ENCODE measurements around the genes C1orf74 and IRF6.

- RAMPAGE, long total RNA: no peak
- RRBS: 5% methylated on average over 42 of the region's 98 CpGs
Observed at GRCh38 chr1:207958807-207960207, 48.4 kb upstream of the CD34 start.

- RAMPAGE, long total RNA: no peak
- RRBS: no CpG with 5 or more reads among the region's 6 CpGs
Observed at GRCh38 chr1:208150620-208151150, 93.5 kb downstream of the PLXNA2 start.

- RAMPAGE, long total RNA: no peak
- RRBS: no CpG with 5 or more reads among the region's 5 CpGs
Observed at GRCh38 chr1:208201164-208201727, 42.9 kb downstream of the PLXNA2 start.

- RAMPAGE, long total RNA: no peak
- RRBS: no CpG with 5 or more reads among the region's 6 CpGs
Observed at GRCh38 chr1:208204091-208204920, 39.9 kb downstream of the PLXNA2 start.

DNA sequence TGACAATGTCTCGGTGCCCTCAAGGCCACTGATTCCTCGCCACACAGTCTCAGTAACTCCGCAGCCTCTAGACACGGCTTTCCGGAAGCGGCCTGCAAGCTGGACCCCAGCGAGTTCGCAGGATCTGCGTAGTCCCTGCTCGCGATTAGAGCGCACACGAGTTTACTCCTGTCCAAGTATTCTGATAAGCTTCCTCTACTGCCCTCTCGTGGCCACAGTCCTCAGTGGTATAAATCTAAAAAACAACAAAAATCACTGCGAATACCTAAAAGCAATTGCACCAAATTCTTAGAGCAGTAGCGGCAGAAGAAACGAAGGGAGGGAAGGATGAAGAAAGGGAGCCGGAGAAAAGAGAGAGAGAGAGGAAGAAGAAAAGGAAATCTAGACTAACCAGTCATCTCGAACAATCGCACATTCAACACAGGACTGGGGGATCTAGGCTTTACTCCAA lies 1.1 kb upstream of the PLXNA2 start:
- RAMPAGE, long total RNA: no peak
- RRBS: no CpG with 5 or more reads among the region's 20 CpGs

DNA sequence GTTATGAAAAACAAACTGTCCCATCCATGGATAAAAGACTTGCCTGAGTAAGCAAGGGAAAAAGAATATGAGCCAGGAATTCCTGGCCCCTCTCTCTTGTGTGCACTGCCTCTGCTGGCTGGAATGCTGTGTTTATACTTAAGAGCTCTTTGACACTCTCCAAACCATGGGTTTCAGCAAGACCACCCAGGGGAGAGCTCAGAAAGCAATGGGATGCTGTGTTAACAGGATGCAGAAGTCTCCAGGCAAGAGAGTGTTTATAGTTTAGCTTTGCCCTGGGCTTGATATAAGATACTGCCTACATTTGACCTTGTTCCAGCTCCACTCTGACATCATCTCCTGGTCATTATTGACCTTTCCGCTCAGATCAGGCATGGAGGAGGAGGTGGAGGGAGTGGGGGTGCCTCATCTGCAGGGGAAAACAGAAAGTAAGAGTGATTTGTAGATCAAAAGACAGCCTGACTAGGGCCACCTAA lies 232.2 kb upstream of the PLXNA2 start:
- RAMPAGE, long total RNA: no peak
- RRBS: no CpG with 5 or more reads among the region's 1 CpG

DNA sequence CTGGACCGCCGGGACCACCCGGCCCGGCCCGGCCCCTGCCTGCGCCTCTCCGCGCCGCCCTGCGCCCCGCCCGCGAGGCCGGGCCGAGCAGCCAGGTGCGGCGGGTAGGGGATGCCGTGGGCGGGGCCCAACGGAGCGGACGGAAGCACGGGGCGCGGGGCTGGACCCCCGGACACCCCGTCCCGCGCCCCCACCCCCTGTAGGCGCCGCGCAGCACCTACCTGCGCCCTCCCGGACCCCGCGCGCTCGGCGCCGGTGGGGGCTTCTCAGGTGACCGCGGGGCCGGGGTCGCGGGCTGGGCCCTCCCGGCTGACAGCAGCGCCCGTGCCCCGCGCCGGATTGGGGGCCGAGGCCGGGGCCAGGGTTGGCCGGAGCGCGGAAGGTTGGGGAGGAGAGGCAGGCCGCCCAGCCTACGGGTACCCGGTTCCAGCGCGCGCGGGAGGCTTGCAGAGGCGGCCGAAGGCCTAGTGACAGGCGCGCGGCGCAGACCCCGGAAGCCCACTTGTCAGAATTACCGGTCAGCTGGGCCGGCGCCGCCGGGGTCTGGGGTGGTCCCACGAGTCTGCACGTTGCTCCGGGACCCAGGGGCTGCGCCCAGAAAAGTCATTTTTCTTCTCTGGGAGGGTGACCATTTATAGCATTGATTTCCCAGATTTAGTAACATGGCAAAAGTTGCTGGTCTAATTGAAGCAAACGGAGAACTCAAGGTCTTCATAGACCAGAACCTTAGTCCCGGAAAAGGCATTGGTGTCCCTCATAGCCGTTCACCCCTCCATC lies 351.8 kb upstream of the CAMK1G start:
- RAMPAGE, long total RNA: no peak
- RRBS: 19% methylated on average over 39 of the region's 82 CpGs

GRCh38 chr1:209624871-209625679 lies 27.1 kb downstream of the LAMB3 start:
- RAMPAGE, long total RNA: no peak
- RRBS: no CpG with 5 or more reads among the region's 11 CpGs

- RAMPAGE, long total RNA: no peak
- RRBS: no CpG with 5 or more reads among the region's 3 CpGs
Observed at GRCh38 chr1:209652774-209653323, 624 bp upstream of the LAMB3 start.

DNA sequence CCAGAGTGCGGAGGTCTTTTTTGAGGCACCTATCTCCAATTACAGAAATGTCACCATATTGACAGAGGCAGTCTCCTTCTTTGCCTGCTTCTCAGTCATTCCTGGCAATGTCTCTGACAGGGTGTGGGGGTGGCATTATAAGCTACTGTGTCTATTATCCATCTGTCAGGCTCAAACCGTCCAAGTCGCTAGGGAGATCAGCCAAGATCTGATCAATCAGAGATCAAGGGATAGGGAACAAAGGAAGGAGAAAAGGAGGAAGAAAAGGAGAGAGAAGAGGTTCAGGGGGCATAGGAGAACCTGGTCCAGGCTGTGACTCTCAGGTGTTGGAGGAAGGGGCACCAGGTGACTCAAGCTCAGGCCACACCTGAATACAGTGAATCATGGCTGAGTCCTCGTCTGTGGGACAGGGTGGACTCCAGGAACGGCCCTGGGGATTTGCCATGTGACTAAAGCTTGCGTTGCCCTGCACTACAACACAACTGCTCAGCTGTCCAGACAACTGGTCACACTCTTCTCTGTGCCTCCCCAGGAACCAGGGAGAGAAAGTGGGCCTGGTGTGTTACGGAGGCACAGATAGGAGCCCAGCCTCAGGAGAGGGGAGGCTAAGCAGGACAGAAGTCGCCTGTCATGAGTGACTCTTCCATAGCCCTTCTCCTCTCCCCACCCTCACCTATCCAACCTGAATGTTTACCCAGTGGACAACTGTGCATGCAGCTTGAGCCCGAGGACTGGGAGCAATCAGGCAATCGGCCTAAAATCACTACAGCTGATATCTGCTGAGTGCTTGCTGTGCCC lies 3.6 kb upstream of the LAMB3 start:
- RAMPAGE, long total RNA: no peak
- RRBS: no CpG with 5 or more reads among the region's 10 CpGs

DNA sequence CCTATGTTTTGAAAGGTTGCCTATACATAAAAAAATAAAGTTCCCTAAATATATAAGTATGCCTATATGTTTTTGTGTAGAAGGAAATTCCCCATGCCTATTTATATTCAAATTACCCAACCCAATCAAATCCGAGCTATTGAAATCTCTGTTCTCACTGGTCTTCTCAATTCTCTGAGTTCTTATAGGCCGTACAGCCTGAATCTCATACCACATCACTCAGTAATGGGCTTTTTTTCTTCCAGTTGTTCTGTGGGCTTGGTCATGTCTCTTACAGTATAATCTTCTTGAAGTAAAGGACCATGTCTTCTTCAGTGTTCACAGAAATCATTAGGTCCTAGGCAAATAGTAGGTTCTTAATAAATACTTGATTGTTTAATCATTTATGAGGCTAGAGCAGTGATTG lies 3.1 kb downstream of the G0S2 start:
- RAMPAGE, long total RNA: no peak
- RRBS: no CpG with 5 or more reads among the region's 2 CpGs

- RAMPAGE, long total RNA: no peak
- RRBS: no CpG with 5 or more reads among the region's 55 CpGs
Observed at GRCh38 chr1:209783879-209784938, at the start of gene C1orf74. Gene C1orf74 (minus strand): TSS chr1:209784559.

GRCh38 chr1:209805905-209806836 lies at the start of gene IRF6:
Gene IRF6 (minus strand): TSS chr1:209806142.
- RAMPAGE, long total RNA: no peak
- RRBS: 1% methylated on average over 13 of the region's 45 CpGs

DNA sequence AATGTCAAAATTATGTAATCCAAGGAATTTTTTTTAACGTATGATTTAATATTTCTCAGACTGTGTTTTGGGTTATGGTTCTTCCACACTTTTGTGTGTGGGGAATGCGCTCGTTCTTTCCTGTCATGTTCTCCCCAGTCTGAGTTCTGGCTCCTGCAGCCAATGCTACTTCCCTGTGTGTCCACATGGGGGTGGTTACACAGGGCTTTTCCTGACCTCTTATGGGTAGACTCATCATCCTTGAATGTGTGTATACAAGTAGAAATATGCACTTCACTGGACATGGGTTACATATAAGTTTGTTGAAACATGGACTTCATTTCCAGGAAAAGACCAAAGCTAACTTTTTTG lies 7.2 kb downstream of the SERTAD4 start:
- RAMPAGE, long total RNA: no peak
- RRBS: no CpG with 5 or more reads among the region's 3 CpGs

- RAMPAGE, long total RNA: no peak
- RRBS: 3% methylated on average over 27 of the region's 65 CpGs
Observed at GRCh38 chr1:210291935-210292990, 36.4 kb upstream of the HHAT start.

- RAMPAGE, long total RNA: no peak
- RRBS: no CpG with 5 or more reads among the region's 2 CpGs
Observed at GRCh38 chr1:210409754-210410102, 81.0 kb downstream of the HHAT start.

DNA sequence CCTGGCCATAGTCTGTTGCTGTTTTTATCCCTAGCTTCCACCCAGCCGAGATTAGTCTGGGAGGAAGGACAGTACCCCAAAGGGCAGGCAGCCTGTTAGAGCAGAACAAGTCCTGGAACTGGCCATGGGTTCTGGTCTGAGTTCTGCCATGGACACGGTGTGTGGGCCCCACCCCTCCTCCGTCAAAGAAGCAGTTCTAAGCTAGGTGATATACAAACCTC lies 177.1 kb downstream of the HHAT start:
- RAMPAGE, long total RNA: no peak
- RRBS: no CpG with 5 or more reads among the region's 3 CpGs

DNA sequence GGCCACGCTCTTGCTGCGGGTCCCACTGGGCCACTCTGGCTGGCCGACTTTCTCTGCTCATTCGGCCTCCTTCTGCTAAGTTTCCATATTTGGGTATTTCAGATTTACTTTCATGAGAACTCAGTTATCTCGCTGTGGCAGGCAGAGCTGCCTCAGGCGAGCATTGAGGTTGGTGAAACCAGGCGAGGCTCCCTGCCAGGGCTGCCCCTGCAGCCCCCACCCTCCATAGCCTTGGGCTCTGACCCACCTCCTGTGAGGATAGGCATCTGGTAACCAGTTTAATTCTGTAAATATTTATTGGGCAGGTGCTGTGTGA lies 957 bp downstream of the TRAF5 start:
- RAMPAGE, long total RNA: no peak
- RRBS: no CpG with 5 or more reads among the region's 7 CpGs

- RAMPAGE, long total RNA: no peak
- RRBS: no CpG with 5 or more reads among the region's 20 CpGs
Observed at GRCh38 chr1:211336755-211337802, 10.4 kb downstream of the TRAF5 start.

DNA sequence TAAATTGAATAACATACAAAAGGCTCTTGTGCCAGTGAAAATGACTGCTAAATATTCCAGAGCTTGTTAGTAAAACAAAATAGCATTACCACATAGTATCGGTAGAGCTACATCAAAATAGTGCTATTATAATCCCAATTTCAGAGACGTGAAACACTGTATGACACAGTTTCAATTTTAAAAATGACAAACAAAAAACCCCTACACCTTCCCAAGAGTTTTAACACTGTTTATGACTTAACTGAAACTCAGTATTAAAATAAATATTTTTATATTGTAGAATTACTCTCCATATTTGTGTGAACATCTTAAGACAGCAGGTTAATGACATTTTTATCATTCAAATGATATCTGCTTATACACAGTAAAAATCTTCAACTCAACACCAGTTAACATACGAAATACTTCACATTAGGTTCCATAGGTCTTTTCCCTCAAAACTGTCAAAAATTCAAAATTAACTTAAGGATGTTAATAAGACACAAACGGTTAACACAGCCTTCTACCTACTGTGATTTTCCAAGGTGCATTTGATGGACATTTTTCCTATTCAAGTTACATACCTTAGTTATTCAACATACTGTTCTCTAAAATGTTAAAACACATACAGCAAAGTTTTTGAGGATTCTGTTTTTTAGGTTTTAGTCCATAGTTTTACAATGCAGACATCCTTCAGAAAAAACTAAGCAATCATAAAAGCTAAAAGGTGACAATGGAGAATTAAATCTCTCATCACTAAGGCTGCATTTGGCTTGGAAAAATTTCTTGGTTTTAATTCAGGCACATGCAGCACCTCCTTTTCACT lies 6.7 kb downstream of the SLC30A1 start:
- RAMPAGE, long total RNA: no peak
- RRBS: no CpG with 5 or more reads among the region's 4 CpGs

Data from epithelial cell of proximal tubule (primary cell).